Foreskin fibroblast (primary cell): Measurements from ENCODE around the genes FANCF, ANO3 and SLC5A12.

DNA sequence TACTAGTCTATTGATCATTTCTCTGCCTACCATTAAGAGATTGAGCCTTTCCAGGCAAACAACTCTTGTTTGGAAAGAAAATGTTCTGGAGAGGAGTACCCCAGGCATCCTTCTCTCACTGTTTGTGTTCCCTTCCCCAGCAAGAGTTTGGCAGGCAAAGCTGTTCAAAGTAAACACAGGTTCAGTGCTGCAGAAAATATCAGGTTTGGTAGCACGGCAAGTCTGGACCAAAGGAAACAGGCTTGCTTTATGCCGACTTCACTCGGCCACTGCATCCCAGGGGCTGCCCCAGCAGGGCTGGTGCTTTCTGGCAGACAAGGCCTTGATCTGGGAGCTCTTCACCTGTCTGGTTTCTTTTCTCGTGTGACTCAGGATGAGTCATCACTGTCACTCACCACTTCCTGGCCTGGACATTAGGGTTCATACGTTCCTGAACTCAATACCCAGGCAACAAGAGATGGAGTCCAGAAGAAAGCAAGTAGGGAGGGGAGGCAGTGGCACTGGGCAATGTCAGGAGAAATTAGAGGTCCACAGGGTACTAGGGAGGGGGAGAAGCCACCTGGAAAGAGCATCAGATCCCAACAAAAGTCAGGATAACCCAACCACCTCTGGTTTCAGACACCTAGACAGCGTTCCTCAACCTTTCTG is 52.5 kb upstream of the NAV2 start:
- RRBS: no CpG with 5 or more reads among the region's 6 CpGs

DNA sequence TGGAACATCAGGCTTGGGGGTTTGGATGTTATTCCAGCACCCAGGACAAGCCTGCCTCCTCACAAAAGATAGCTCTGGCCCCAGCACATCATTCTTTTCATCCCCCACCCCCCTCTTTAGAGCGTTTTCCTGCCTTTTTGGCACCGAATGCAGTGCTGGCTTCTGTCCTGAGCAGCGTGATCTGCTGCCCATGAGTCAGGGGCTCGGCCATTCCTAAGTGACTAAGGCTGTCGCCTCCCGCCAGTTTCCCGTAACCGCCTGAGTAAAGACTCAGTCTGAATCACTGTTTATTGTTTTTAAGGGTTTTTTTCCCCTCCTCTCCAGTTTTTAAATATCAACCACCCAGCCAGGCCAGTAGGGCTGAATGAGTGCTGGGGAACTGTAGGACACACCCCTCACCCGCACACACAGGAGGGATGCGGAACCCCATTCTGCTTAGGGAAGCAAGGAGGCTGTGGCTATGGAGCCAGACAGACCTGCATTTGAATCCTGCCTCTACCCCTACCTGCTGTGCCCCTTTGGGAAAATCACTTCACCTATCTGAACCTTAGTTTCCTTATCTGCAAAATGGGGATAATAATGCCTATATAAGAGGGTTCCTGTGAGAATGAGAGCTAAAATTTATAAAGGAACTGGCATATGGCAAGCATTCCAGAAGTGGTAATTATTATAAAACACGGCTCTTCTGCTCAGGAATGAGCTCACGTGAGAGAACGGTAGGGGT is 32.4 kb upstream of the NAV2 start:
- RRBS: no CpG with 5 or more reads among the region's 13 CpGs

- RRBS: no CpG with 5 or more reads among the region's 1 CpG
These were observed 14.6 kb downstream of the NAV2 start for GRCh38 chr11:19727157-19727656.

DNA sequence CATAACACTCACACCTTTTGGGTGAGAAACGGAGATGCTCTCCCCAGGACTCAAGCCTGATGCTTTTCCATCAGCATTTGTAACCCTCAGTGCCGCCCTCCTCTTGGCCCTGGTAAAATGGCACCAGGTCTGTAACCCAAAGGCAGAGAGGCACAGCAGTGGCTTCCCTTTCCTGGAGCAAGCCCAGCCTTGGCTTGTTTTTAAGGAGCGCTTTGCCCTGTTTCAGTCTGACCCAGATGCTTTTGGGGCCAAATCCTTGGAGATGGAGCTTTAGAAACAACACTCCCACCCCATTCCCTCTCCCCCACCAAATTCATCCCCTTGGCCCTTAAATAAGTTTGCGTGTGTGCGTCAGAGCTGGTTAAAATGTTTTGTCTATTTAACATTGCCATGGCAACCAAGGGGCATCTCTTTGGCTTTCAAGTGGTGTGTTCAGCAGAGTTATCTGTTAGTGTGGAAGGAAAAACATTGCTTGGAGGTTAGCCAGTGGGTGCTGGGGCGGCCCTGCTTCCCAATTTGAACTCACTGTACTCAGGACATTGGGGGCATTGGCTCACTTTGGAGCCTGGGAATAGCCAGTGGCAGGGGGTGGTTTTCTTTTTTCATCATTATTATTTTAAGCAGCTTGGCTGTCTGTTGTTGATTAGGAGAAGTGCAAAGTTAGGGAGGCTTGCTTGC is 134.2 kb downstream of the NAV2 start:
- RRBS: no CpG with 5 or more reads among the region's 6 CpGs

DNA sequence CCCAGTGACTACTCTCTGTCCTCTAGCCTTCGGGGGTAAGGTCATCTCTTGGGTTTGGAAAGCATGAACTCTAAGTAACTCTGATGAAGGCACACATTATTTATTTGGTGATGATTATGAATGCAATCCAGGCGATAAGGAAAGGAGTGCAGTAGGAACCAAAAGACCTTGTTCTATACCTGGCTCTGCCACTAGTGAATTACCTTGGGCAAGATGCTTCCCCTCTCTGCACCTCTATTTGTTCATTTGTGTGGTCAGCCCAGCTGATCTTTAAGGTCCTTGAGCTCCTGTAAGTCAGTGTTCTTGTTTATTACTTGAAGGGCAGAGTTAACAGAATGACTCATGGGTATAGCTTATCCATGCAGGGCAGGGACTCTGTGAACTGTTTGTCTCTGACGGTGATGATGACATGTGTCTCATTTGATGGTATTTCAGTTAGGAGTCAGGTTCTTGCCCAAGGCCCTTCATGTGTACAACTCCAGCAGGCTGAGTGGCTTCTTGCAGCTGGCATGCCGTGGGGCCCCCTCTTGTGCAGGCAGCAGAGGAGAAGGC is 165.3 kb downstream of the DBX1 start:
- RRBS: no CpG with 5 or more reads among the region's 4 CpGs

GRCh38 chr11:20022668-20023475 is 137.4 kb downstream of the DBX1 start:
- RRBS: no CpG with 5 or more reads among the region's 13 CpGs

DNA sequence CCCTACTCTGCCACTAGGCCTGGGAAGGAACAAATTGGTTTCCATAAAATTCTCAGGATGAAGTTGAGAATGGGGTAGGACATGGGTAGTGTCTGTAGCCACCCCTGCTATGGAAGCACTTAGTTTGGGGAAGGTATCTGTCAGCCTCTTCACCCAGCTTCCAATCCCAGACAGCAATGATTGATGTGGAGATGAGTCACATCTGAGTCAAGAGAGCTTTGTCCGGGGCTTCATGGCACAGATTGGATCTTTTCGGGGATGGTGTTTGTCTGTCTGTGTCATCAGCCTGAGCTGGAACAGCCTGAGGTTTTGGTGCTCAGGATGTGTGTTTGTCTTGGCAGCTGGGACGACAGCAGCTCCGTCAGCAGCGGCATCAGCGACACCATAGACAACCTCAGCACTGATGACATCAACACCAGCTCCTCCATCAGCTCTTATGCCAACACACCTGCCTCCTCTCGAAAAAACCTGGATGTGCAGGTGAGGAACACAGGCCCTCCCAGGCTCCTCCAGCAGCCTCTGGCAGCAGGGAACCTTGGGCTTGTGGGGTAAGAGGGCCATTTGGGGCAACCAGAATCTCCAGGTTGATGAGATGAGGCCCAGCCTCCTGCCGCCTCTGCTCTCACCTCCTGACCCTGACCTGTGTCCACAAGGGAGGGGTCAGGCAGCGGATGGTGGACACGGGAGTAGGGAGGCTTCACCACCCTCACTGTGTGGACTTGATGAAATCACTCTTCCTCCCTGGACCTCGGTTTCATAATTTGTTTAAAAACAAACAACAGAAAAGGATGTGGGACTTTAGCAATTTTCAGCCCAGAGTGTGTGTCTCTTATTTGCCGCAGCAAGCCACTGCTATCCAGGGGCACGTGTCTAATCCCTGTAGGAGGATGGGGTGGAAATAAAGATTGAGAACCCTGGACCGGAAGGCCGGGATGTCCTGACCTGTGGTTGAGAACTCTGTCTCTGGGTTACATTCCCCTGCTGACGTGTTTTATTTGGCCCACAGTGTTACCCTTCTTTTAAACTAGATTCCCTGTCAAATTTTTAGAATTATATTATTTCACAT is 124.3 kb downstream of the DBX1 start:
- RRBS: no CpG with 5 or more reads among the region's 16 CpGs

DNA sequence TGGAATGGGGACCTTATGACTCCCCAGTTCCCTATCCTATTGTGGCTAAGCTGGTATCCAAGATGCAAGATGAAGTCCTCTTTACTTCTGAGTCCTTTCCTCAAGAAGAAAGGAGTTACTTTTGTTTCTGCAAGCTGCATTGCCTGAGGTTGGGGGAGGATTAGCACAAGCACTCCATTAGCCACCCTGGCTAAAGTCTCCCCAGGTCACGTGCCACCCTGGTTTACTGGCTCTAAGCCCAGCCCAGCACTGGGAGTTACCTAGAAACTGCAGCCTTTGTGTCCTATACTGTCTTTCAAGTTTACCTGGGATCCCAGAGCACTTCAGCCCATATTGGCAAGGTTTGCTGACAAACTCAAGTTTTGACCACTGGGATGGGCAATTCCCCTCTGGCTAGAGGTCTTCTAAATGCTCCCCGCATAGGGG is 78.4 kb upstream of the DBX1 start:
- RRBS: no CpG with 5 or more reads among the region's 2 CpGs

DNA sequence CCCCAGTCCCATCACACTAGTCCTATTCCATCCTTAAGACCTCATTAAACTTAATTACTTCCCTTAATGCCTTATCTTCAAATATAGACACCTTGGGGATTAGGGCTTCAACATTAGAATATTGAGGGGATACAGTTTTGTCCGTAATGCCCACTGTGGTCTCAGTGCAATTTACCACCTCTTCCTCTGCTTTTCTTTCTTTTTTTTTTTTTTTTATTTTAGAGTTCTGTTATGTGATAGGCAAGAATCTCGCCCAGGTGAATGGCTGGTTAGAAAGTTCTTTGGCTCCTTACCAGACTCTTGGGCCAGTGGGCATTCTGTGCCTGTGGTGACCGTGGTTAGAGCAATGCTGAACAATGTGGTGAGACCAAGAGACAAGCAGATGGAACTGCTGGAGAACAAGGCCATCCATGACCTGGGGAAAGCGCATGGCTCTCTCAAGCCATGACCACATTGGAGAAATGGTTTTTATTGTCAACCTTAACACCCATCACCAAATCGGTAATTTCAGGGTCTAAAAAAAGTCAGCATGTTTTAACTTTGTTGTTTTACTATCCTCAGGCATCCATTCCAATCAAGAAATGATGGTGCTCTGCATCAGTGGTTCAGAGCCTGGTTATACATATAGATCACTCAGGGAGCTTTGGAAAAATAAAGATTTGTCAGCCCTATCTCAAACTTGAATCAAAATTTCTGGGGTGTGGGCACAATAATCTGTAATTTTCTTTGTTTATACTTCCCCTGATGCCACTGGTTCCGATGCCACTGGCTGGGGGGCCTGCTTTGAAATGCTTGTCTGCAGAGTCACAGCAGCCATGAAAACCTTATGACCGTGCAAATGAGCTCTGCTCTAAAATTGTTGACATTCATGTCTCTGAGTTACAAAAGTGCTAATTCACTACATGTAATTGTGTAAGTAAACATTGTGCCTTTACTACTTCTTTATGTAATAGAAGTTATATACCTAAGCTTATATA is 4.5 kb upstream of the PRMT3 start:
- RRBS: no CpG with 5 or more reads among the region's 7 CpGs

DNA sequence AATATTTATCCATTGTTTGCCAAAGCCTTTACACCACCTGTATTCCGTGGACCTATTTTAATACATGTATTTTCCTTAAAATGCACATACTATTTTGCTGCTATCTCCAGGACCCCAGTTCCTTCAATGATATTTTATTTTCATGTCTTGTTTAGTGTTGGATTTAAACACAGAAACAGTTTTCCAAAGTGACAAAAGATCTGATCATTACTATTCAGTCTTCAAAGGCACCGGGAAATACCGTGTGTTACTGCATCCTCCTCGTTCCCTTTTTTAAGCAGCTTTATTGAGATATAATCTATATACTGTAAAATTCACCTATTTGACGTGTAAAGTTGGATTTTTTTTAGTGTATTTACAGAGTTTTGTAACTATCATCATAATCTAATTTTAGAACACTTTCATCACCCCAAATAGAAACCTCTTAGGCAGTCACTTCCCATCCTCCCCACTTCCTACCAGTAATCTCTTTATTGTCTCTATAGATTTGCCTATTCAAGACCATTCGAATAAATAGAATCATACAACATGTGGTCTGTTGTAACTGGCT is 1.4 kb downstream of the ANO5 start:
- RRBS: no CpG with 5 or more reads among the region's 6 CpGs

DNA sequence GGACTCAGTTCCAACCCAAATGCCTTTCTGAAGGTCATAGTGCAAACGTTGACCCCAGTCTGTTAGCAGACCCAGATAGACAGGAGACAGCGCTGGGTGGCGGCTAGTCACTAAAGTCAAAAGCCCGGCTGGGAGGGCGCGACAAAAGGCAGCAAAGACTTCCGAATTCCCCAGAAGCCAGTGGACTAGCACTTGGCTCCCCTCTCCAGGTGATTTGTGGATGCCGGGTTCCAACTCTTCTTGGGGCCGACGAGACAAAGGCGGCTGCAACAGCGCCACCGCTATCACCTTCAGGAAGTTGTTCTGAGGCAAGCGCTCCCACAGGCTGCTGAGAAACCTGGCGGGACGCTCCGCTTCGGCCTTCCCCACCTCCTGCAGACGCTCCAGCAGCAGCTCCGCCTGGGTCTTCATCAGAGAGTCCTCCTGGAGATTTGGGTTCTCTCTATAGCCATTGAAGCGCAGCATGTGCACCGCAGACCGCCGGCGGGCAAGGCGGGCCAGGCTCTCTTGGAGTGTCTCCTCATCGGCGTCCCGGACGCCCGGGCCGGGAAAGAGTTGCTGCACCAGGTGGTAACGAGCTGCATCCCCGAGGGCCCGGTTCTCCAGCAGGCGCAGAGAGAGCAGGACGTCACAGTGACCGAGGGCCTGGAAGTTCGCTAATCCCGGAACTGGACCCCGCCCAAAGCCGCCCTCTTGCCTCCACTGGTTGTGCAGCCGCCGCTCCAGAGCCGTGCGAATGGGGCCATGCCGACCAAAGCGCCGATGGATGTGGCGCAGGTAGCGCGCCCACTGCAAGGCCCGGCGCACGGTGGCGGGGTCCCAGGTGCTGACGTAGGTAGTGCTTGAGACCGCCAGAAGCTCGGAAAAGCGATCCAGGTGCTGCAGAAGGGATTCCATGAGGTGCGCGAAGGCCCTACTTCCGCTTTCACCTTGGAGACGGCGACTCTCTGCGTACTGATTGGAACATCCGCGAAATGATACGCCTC is at the start of gene FANCF:
TSS of gene FANCF (minus strand) at position 910 of the 986 bp plus-strand sequence.
- RRBS: 1% methylated on average over 19 of the region's 69 CpGs

DNA sequence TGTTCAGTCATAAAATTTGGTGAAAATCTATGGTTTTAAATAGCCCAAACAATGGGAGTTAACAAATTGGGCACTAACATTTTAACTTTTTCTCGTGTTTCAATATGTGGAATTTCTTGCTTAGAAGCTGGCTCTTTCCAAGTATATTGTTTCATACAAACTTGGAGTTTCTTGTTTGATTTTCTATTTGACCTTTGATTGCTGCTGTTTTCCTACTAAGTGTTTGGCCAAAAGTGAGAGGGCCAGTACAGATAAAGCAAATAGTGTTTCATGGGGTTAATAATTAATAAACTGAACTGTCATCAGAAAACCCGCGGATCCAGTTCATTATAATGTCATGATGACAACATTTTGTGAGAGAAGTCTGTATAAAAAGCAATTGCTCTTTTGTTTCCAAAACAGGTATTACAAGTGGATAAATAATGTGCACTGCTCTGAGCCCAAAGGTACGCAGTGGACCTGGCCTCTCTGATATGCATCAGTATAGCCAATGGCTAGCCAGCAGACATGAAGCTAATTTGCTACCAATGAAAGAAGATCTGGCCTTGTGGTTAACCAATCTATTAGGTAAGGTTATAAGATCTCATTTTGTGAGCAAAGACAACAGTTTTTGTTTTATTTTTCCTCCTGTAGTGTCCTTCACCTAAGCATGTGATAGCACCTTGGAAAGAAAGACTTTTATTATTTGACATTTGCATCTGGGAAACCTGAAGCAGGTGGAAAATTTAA is 8.2 kb downstream of the GAS2 start:
- RRBS: no CpG with 5 or more reads among the region's 4 CpGs

DNA sequence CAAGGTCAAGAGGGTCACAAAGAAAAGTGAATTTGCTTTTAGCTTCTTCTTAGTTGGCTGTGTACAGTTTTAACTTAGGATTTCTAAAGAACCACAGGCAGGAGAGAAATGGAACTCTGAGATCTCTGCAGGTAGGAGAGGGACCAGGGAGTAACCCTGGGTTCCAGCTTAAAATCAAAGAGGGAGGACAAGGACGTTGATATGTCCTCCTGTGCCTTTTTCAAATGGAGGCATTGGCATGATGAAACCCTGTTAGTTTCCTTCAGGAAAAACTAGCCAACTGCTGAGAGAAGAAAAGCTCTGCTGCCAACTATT is 331.9 kb downstream of the LUZP2 start:
- RRBS: no CpG with 5 or more reads among the region's 1 CpG

- RRBS: 1% methylated on average over 8 of the region's 34 CpGs
These were observed at the start of gene ANO3 for GRCh38 chr11:26331922-26332523. Gene ANO3, plus strand, starts transcription at chr11:26332130.

DNA sequence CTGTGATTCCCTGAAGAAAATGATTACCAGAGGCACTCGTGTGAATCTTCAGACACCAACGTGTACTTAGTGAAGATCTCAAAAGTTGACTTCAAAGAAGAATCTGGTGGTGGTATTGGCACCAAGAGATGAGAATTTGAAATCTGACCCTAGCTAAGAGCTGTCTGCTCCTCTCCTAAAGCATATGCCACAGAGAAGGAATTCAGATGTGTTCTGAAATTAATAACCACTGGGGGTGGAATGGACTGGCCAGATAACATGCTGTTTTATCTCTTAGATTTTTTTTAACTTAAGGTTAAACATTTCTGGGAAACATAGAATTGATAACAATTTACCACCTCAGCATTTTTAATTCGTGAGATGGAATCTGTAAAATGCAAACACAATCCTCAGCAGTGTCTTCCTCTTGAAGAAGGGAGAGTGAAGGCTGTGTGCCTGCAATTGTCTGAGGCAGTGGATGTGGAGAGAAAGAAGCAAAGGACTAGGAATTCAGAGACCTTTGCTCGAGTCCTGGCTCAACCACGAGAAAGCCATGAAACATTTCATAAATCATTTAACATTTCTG is at the start of gene SLC5A12:
TSS of gene SLC5A12 (minus strand) at position 242 of the 565 bp plus-strand sequence.
- RRBS: no CpG with 5 or more reads among the region's 5 CpGs

GRCh38 chr11:26947370-26948126 is 46.4 kb upstream of the FIBIN start:
- RRBS: no CpG with 5 or more reads among the region's 3 CpGs

DNA sequence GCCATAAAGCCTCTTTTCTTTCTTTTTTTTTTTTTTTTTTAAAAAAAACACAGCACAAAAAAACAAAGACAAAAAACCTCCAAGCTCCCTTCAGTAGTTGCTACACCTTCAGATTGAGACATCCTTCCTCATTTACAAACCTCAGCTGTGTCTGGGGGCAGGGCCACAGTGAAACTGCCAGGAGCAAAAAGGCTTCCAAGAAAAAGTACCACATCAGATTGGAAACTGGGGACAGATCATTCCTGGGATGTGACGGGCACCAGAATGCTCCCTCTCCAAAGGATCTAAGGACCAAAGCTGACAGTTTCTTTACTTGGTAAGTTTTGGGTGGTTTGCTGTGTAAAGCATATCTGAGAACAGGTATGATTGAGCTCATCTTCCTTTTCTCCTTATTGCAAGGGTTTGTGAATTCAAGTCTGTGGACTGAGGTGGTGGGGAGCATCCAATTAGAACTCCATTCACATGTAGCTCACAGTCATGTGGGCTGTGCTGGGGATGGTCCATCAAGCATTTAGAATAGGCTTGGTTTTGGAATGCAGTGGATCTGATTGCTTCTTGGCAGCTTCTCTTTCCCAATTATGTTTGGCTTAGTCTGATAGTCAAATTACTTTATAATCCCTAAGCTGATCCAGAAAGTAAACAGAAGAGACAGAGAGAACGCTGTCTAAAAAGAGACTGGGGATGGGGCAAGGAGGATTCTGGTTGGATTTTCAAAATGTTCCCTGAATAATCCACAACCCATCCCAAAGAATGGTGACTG is 728 bp downstream of the BBOX1 start:
- RRBS: no CpG with 5 or more reads among the region's 2 CpGs

DNA sequence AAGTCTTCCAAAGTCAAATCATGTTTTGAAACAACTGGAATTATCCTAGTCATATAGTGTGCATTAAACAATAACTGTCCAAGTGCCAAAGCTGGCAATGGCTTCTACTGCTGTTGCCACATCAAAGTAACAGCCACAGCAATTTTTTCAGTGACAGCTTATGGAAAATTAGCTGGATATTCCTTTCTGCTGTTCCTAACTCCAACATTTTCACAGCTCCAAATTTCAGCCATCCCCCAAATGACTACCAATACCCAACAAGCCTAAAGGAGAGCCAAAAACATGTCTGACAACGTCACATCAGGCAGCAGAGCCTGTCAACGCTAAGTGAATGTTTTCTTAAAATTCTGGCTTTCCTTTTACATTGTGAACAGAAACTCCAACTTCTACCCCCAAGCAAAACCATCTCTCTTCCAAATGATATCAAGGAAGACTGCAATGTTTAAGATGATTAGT is 45.4 kb upstream of the CCDC34 start:
- RRBS: no CpG with 5 or more reads among the region's 2 CpGs

- RRBS: no CpG with 5 or more reads among the region's 22 CpGs
These were observed 1.3 kb downstream of the LGR4 start for GRCh38 chr11:27471149-27471765.